Omental fat pad (tissue), 4 donors: Measurements from ENCODE around the genes OR2G2, OR2AK2, OR2L13, LYPD8, ZNF672 and ZNF692.

DNA sequence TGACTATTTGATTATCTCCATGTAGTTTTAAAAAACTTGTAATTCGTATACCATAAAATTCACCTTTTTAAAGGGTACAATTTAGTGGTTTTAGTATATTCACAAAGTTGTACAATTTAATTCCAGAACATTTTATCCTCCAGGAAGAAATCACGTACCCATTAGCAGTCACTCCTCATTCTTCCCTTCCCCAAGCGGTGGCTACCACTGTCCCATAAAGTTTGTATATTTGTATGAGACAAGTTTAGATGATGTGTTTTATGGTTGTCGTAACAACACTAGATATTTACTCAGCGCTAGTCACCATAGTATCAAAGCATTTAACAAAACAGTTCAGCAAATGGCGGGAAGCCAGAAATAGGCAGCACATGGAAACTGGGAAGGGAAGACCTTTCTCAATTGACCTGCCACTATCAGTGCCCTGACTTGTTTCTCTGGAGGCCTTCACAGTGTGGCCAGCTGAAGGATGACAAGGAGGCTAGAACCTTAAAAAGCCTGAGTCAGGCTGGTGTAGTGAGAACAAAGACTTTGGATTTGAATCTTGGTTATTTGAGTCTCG, 31.0 kb downstream of the CNST start:
- PRO-cap = no peak
- RAMPAGE, long total RNA, 4 experiments = no peak in any of the 4 experiments

DNA sequence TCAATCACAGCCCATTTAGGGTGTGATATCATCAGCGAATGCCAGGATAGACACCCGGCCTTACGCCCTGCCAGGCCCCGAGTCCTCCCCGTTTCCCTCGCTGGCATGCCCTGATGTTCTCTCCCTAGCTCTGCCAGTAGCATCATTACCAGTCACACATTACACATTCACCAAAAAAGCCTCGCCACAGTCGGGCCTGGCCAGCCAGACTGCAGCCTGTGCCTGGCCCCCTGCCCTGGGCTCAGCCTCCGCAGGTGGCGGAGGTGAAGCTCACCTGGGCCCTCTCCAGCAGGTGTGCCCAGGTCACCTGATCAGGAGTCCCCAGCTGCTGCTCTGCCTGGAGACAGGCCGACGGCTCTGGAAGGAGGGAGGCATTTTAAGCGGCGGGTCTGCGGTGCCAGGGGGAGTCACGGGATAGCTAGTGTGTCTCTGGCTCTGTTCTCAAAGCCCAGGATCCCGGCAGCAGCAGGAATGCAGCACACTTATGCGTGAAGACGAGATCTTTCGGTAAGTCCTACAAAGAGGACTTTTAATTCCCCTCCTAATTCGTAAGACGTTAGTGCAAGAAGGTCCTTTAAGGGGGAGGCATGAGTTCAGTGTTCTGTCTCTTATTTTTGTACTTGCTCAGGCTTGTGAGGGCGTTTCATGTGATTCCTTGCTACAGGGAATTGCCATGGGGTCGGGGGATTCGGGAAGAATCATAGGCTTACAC, 71.1 kb downstream of the SCCPDH start:
- PRO-cap = no peak
- RAMPAGE, long total RNA, 4 experiments = no peak in any of the 4 experiments

- PRO-cap = no peak
- RAMPAGE, long total RNA, 4 experiments = no peak in any of the 4 experiments
Measured at GRCh38 chr1:246850593-246851729, 80.8 kb downstream of the AHCTF1 start.

DNA sequence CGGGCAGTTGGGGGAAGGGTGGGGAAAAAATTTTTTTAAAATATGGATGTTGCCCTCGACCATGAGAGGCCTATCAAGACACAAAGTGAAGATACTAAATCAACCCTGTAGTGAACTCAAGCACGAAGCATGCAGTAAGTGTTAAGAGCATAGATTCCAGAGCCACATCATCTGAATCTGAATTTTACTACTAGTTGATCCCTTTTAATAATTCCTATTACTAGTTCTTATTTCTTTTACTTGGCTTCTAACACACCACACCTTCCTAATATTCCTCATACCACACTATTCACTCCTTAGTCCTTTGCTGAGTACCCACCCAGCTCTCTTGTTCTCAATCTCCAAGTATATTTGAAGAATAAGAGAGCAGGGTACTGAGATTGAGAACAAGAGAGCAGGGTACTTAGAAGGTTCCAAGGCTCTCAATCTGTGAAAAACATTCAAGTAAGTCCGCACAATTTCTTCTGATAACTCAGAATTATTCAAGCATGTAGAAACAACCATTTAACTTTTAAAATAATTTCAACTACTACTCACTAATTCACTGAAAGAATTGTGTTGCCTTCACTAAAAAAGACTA, 27.1 kb downstream of the AHCTF1 start:
- PRO-cap = no peak
- RAMPAGE, long total RNA, 4 experiments = no peak in any of the 4 experiments

GRCh38 chr1:247079375-247079903, 828 bp upstream of the ZNF670 start:
- PRO-cap = no peak
- RAMPAGE, long total RNA, 4 experiments = no peak in any of the 4 experiments

GRCh38 chr1:247243433-247243897, 71.6 kb upstream of the ZNF124 start:
- PRO-cap = no peak
- RAMPAGE, long total RNA, 4 experiments = no peak in any of the 4 experiments

GRCh38 chr1:247300427-247301209, 31.0 kb downstream of the ZNF496 start:
- PRO-cap = no peak
- RAMPAGE, long total RNA, 4 experiments = no peak in any of the 4 experiments

- PRO-cap = unidirectional peak, plus-strand start at chr1:247331321
- RAMPAGE, long total RNA, 4 experiments = no peak in any of the 4 experiments
Measured at GRCh38 chr1:247331253-247331494, 493 bp downstream of the ZNF496 start.

DNA sequence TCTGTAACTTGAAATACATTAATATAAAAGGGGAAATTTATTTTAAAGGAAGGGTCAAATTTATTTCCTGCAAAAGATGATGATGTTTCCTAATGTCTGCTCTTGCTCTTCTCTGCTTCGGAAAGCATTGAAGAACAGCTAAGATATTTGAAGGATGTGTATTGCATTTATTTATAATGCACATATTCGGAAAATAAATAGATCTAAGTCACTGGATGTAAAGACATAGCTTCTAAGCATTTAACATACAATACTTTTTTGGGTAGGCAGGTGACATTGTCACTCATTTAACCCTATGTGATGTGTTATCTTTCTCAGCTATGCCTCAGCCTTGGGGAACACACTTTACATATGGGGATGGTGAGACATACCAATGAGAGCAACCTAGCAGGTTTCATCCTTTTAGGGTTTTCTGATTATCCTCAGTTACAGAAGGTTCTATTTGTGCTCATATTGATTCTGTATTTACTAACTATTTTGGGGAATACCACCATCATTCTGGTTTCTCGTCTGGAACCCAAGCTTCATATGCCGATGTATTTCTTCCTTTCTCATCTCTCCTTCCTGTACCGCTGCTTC, at the start of gene OR2G2:
Gene OR2G2 (plus strand): TSS at position 352 of the 579 bp plus-strand sequence.
- PRO-cap = no peak
- RAMPAGE, long total RNA, 4 experiments = no peak in any of the 4 experiments

- PRO-cap = no peak
- RAMPAGE, long total RNA, 4 experiments = no peak in any of the 4 experiments
Measured at GRCh38 chr1:247964821-247965300, at the start of gene OR2AK2. Gene OR2AK2, plus strand, starts transcription at chr1:247965233.

DNA sequence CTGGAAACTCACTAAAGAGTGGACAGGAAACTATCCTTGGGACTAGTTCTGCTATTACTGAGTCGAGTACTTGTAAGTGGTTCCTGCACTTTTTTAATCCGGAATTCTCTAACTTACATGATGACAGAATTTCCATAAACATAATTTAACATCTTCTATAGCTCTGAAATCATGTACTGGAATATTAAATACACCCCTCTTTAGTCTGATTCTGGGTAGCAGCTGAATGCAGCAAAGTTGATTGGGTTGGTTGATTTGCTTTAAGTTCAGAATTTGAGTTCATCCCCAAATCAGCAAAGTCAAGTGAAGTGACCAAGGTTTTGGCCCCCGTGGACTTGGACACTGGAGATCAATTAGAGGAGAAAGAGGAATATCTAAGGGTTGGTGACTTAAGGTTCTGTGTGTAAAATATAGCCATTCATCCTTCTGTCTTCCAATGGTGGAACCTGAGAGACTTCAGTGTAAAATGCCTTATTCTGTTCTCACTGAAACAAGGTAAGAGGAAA, at the start of gene OR2L13:
Gene OR2L13 (plus strand): TSS at position 425 of the 506 bp plus-strand sequence.
- PRO-cap = no peak
- RAMPAGE, long total RNA, 4 experiments = no peak in any of the 4 experiments

DNA sequence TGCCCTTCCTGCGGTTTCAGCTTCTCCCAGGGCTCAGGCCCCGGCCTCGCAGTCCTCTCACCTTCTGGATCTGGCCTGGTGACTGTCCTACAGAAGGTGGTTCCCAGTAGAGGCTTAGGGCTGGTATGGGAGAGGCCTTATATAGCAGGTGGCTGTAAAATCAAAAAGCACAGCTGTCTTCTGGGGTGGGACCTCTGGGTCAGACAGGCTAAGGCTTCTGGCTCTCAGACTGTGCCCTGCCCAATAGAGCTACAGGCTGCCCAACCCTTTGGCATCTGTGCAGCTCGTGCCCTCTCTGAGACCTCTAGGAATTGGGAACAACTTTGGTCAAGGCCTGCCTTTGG, at the start of gene LYPD8:
Gene LYPD8 (minus strand): TSS at position 116 of the 344 bp plus-strand sequence.
- PRO-cap = no peak
- RAMPAGE, long total RNA, 4 experiments = no peak in any of the 4 experiments

GRCh38 chr1:248788232-248788741, 32.7 kb upstream of the LYPD8 start:
- PRO-cap = no peak
- RAMPAGE, long total RNA, 4 experiments = no peak in any of the 4 experiments

GRCh38 chr1:248822427-248822927, 3.2 kb downstream of the SH3BP5L start:
- PRO-cap = no peak
- RAMPAGE, long total RNA, 4 experiments = no peak in any of the 4 experiments

DNA sequence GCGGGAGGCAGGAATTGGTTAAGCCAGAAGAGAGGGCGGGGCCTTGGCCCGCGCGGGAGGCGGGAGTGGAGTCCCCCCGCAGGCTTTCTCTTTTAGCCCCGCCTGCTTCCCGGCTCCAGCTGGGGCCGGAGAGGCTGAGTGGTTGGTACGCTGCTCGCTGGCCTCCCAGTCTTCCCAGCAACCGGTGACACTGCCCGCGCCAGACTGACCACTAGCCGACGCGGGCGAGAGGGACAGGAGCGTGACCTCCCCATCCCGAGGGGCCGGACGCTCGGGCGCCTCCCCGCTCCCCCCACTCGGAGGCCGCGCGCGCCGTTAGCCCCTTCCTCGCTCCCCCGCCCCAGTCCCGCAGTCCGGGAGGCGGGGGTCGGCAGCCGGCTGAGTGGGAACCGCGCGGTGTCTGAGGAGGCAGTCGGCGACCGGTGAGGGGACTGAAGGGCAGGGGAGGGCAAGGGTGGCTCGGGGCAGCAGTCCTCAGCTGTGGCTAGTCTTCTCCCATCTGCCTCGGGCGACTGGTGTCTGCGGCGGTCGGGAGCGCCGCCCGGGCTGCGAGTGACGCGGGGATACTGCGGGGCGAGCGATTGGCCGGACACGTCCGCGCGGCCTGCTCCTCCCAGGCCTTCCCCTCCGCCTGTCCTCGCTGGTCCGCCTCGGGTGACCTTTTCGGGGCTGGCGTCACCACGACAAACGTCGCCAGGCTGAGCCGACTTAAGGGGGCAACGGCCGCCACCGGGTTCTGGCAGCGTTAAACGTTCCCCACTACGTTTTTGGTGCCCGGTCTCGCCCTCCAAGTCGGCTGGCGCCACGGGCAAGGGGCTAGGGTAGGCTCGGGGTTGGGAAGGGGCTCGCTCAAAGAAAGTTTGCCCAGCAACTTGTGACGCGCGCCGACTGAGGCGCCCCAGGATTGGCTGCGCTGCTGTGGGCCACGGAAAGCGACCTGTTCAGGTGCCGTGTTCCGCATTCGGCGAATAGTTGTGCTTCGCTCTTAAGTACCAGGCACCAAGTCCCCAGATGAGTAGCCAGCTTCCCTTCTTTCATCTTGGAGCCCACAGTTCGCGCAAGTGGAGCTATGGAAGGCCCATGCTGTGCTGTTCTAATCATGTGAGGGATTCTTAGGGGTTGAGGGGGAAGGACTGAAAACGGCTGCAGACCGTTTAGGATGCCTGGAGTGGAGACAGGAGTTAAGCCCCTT, at the start of gene ZNF672:
Gene ZNF672 (plus strand): TSS at position 95 of the 1,192 bp plus-strand sequence.
- PRO-cap = bidirectional peak, plus-strand start at position 118 of the sequence, minus-strand start outside the sequence
- RAMPAGE, long total RNA, 4 experiments = start-site peak on the plus strand in 1 of 4 experiments, centred at position 225 of the sequence, 361 reads per replicate; start-site peak on the minus strand in 2 of 4 experiments, centred at positions 531 to 645 of the sequence, 7 to 8 reads per replicate

DNA sequence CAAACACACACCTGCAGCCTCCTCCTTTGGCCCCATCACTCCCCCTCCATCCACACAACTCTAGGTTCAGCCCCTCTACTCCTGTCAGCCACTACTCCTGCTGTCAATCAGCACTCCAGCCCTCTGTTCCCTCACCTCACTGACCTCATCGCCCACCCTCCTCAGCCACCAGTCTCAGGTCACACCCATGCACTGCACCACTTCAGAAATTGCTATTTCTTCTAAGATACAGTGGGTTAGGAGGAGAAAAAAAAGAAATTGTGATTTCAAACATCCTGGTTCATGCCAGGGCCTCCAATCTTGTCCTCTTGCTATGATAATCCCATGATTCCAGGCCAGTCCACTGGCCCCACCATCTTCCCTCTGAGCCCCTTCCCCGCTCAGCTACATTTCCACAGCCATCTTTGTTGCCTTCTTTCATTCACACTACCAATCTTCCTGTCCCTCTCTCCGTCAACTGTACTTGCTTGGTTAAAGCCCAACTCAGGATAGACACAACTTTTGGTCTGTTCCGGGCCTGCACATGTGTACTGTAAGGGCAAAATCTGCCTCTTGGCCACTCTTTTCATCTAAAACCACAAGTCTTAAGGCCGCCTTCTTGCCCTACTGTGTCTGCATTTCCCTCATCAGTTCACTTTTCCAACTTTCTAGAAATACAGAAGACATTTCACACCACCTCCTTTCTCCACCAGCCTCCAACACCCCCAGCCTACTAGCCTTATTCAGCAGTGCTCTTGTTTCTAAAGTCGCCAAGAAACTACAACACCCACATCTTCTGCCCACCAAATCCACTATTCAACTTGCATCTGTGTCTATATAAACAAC, 7.1 kb downstream of the ZNF692 start:
- PRO-cap = no peak
- RAMPAGE, long total RNA, 4 experiments = no peak in any of the 4 experiments

DNA sequence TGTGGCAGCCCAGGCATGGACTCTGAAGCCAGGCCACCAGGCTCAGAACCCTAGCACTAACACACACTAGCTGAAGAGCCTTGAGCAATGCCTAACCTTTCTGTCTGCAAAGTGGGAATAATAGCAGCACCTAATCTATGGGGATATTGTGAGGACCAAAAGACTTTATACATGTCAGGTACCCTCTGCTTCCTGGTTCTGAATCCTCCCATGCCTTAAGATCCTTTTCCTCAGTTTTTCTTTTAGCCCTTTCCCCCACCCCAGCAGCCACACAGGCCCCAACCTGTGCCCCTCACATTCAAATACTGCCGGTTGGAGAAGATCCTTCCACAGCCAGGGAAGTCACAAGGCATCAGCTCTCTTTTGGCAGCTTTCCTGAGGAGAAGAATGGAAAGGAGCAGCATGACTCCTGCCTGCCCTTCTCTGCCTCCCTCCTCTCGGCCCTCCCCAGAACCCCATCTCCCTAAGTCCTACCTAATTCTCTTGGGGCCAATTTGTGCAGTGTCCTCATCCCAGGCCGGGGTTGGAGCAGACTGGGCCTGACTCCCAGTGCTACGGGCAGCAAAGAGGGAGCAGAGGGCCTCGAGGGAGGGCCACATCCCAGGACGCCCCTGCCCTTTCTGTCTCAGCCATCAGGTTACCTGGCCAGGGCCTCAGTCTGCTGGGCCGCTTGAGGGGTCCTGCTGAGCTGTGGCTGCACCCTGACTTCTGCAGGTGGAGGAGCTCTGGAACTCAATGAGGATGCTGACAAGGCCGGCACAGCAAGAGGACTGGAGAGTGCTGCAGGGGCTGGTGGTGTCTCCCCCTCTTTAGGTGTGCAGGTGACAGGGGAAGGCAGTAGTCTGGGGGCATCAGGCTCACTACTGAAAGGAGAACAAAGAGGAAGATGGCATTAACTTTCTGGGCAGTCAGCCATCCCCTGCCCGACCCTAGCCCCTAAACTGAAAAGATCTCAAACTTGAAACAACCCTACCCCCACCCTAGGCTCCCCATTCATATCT, 3.5 kb downstream of the ZNF692 start:
- PRO-cap = no peak
- RAMPAGE, long total RNA, 4 experiments = no peak in any of the 4 experiments

GRCh38 chr1:248857797-248858438, 967 bp downstream of the ZNF692 start:
- PRO-cap = no peak
- RAMPAGE, long total RNA, 4 experiments = no peak in any of the 4 experiments

DNA sequence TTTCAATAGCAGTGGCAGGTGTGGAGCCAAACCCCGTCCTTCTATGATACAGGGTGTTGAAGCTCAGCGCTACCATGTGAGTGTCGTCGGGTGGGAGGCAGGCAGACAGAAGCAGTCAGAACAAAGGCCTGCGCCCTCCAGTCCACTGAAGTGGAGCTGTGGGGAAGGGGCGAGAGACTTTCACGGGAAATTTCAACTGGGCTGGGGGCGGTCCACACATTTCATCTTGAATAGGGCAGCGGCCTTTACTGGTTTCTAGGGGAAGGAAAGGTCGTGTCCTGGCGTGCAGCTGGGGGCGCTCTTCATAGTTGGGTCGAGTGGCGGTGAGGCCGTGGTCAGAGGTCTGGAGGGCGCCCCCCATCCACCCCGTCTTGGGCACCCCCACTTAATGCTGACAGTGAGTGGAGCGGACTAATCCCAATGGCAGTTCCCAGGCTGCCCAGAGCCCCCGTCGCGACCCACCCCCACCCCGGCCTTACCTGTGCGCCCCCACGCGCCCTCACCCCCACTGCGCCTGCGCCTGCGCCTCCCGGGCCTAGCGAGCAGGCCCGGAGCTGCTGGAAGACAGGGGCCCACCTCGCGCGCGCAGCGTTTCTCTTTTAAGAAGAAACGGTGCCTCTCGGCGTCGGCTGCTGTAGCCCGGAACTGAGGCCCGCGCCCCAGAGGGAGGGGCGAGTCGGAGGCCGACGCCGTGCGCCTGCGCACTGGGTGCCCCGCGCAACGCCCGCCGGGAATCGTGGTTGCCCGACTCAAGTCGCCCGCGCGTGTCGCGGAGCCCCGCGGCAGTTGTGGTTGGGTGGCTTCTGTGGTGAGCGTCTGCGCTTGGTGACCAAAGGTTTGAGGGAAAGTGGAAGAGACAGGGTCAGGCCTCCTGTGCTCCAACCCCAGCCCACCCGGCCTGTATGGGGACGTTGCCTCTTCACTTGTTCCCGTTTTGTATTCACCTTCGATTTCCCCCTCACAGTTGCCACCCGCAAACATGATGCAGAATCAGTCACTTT, at the start of gene ZNF692:
Gene ZNF692 (minus strand): TSS at position 647 of the 1,001 bp plus-strand sequence.
- PRO-cap = no peak
- RAMPAGE, long total RNA, 4 experiments = no peak in any of the 4 experiments

- PRO-cap = no peak
- RAMPAGE, long total RNA, 4 experiments = no peak in any of the 4 experiments
Measured at GRCh38 chr1:248917231-248917785, 11.3 kb downstream of the PGBD2 start.